Measurements from ENCODE around the genes CDK2AP2, NDUFV1 and UNC93B1.

GRCh38 chr11:67428699-67429813 is 762 bp downstream of the RPS6KB2 start:
- PRO-cap, 2 experiments = no peak in any of the 2 experiments

DNA sequence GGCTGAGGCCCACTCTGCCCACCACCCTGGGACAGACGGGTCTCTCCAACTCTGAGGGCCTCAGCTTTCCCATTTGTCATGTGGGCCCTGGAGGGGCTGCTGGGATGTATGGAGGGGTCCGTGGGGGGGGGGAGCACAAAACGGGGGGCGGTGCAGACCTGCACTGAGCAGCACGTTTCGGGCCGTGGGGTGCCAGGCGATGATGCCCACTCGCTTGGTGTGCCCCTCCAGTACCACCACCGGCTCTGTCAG is 1.8 kb downstream of the CORO1B start:
- PRO-cap, 2 experiments = no peak in any of the 2 experiments

DNA sequence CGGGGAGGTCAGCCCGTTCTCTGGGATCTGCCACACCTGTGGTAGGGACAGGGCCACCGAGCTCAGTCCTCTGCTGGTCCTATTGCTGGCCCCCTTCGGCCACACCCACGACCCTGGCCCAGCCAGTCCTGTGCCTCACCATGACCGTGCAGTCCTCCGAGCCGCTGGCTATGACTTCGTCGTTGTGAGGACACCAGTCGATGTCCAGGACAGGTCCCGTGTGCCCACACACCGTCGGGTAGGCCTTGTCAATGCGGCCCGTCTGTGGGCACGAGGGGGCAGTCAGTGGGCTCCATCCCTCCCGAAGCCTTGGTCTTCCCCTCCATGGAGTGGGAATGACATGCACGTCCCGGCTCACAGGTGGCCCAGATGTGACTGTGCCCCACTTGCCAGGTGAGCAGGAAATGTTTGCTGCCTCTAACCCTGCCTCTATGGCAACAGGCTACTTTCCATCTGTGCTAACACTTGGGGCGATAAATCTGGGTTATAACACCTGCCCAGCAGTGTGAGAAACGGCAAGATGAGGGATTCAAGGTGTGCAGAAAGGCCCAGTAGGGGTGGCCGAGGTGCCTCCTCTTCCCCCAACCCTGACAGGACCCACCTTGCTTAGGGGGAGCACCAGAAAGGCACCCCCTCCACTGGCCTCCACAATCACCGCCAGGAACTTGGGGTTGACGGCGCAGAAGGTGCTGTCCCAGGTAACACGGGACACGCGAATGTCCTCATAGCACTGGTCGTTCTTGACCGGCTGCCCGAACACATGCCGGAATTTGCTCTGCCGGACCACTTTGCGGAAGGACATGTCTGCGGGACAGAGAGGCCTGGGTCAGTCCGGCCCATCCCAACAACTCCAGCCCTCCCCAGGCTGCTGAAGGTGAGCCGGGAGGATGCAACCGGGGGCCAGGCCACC is 1.2 kb downstream of the CORO1B start:
- PRO-cap, 2 experiments = no peak in any of the 2 experiments

- PRO-cap, 2 experiments = no peak in any of the 2 experiments
These were observed 9.1 kb downstream of the AIP start for GRCh38 chr11:67491682-67492486.

- PRO-cap, 2 experiments = no peak in any of the 2 experiments
These were observed 904 bp downstream of the PITPNM1 start for GRCh38 chr11:67504325-67504593.

DNA sequence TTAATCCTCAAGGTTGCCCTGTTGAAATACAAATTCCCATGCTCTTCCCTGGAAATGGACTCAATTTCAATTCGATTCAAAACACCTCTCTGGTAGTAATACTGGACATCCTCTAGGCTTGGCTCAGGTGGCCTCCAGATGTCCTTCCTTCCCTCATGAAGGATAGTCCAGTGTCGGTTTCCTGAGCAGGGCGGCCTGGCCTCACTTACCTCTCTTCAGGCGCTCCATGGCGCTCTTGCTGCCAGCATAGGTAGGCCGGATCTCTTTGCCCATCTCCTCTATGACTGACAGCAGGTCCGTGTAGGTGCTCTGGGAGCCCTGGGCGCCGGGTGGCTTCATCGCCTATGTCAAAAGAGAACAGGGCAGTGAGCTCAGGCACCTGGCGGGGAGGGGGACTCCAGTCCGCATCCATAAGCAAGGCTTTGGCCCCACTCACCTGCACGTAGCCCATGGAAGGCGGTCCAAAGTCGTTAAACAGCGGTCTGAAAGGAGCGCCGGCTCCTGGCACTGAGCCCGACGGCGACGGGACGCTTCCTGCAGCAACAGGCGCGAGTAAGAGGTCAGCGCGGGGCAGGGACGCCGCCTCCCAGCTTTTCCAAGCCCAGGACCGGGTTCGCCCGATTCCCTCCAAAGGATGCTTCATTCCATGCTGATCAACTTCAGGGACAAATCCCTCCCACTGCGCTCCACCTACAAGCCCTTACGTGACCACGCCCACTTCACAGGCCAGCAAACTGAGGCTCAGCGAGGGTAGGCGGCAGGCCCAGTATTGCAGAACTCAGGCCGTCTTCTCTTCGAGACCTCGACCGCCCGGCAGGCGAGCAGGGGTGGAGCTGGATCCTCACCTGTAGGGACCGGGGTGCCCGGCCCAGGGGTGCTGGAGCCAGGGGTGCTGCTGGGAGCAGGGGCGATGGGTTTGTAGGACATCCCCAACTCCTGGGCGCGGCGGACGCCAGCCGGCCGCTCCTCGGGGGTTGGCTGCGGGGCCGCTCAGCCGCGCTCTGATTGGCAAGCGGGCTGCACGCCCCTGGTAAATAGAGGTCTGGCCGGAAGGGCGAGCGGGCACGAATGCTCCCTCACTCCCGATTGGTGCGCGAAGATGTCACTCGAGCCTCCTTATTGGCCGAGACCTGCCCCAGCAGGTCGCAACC is at the start of gene CDK2AP2:
Gene CDK2AP2 (minus strand): TSS at position 1,007 of the 1,151 bp plus-strand sequence.
- PRO-cap, 2 experiments = peak in 2 of 2 experiments; most common plus-strand start position 729 of the sequence (in 1); most common minus-strand start position 1,007 of the sequence (in 1)

GRCh38 chr11:67562974-67563287 is 20.7 kb upstream of the GSTP1 start:
- PRO-cap, 2 experiments = no peak in any of the 2 experiments

DNA sequence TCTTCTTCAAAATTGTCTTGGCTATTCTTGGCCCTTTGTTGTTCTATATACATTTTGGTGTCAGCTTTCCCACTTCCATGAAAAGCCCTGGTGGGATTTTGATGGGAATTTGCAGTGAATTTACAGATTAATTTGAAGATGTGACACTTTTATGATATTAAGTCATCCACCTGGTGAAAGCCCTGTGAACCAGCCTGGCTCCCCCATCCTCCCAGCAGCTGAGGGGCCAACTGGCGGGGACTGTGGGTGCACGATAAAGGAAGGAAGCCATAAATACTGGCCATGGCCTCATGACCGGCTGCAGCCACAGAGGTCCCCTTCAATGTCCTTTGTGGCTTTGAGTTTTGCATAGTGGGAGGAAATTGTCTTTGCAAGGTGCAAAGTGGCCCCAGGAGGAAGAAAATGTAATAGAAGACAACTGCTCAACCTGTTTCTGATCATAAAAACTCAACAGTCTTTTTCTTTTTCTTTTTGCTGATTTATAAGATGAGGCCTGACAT is 6.4 kb upstream of the NDUFV1 start:
- PRO-cap, 2 experiments = no peak in any of the 2 experiments

- PRO-cap, 2 experiments = peak in 2 of 2 experiments; most common plus-strand start chr11:67606958 (in 2); most common minus-strand start chr11:67606609 (in 1)
These were observed at the start of gene NDUFV1 for GRCh38 chr11:67606078-67607071. Gene NDUFV1, plus strand, starts transcription at chr11:67606936.

GRCh38 chr11:67647497-67647831 is 3.1 kb downstream of the ACY3 start:
- PRO-cap, 2 experiments = no peak in any of the 2 experiments

DNA sequence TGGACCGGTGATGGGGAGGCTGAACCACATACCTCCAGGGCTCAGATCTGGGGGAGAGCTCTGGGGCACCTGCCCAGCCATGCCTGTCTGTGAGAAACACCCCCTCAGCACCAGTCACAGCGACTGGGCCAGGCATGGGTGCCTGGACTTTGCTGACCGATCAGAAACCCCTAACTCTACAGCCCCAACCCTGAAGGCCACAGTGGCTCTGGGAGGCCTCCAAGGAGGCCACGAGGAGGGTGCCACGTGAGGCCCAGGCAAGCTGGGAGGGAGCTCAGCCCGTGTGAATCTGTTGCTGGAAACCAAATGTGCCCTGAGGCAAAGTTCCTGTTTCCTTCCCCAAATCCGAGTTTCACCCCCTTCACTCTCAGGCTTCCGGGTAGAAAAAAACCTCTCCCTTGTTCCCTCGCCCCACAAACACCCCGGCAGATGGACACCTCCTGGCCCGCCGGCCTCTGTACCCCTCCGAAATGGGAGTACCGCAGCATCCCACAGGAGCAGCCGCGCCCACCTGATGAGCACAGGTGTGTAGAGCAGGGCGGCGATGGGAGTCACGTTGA is 1.3 kb downstream of the UNC93B1 start:
- PRO-cap, 2 experiments = no peak in any of the 2 experiments

- PRO-cap, 2 experiments = peak in 2 of 2 experiments; most common plus-strand start chr11:68004197 (in 1); most common minus-strand start chr11:68004053 (in 1)
These were observed at the start of gene UNC93B1 for GRCh38 chr11:68003940-68004295. Gene UNC93B1, minus strand, starts transcription at chr11:68004097.

- PRO-cap, 2 experiments = no peak in any of the 2 experiments
These were observed 1.4 kb upstream of the ALDH3B1 start for GRCh38 chr11:68008389-68009460.

DNA sequence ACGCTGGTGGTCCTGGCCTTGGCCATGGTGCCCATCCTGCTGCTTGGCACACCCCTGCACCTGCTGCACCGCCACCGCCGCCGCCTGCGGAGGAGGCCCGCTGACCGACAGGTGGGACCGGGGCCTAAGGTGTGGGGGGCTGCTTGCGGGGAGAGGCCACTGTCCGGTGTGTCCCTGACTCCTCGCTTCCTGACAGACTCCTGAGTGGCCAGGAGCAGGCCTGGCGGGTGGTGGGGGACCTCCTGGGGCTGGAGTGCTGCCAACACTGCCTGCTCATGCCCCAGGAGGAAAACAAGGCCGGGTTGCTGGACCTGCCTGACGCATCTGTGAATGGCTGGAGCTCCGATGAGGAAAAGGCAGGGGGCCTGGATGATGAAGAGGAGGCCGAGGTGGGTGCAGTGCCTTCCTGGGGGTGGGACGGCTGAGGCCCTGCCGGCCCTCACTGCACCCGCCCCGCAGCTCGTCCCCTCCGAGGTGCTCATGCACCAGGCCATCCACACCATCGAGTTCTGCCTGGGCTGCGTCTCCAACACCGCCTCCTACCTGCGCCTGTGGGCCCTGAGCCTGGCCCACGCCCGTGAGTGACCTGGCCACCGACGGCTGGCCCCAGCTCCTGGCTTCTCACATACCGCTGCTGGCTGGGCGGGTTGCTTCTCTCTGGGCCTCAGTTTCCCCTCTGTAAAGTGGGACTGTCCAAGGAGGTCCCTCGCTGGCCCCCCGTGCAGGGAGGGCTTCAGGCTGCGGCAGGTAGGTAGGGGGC is 11.0 kb downstream of the TCIRG1 start:
- PRO-cap, 2 experiments = no peak in any of the 2 experiments

DNA sequence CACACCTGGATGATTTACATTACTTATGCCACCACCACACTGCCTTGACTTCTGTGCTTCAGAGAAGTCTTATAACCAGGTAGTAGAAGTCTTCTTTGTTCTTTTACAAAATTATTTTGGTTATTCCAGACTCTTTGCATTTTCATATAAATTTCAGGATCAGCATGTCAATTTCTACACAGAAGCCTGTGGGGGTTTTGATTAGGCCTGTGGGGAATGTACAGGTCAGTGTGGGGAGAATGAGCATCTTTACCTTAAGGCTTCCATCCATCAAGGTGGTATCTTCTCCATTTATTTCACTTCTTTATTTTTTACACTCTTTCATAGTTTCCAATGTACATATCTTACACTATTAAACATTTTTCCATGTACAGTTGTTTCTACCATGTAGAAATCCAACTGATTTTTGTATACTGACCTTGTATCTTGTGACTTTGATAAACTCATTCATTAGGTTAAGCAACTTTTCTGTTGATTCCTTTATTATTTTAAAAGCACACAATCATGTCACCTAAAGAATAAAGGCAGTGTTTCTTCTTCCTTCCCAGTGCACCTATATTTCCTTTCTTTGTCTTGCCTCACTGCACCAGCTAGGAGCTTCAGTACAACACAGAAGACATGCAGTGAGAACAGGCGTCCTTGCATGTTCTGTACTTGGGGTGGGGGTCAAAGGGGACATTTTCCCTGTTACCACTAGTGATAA is 19.5 kb downstream of the TCIRG1 start:
- PRO-cap, 2 experiments = no peak in any of the 2 experiments

- PRO-cap, 2 experiments = no peak in any of the 2 experiments
These were observed 29.0 kb downstream of the TCIRG1 start for GRCh38 chr11:68067625-68068350.

GRCh38 chr11:68120030-68120467 is 1.1 kb downstream of the CHKA start:
- PRO-cap, 2 experiments = peak in 2 of 2 experiments; most common plus-strand start chr11:68120356 (in 1); most common minus-strand start chr11:68120420 (in 1)

- PRO-cap, 2 experiments = no peak in any of the 2 experiments
These were observed 1.8 kb upstream of the CHKA start for GRCh38 chr11:68122970-68123429.

DNA sequence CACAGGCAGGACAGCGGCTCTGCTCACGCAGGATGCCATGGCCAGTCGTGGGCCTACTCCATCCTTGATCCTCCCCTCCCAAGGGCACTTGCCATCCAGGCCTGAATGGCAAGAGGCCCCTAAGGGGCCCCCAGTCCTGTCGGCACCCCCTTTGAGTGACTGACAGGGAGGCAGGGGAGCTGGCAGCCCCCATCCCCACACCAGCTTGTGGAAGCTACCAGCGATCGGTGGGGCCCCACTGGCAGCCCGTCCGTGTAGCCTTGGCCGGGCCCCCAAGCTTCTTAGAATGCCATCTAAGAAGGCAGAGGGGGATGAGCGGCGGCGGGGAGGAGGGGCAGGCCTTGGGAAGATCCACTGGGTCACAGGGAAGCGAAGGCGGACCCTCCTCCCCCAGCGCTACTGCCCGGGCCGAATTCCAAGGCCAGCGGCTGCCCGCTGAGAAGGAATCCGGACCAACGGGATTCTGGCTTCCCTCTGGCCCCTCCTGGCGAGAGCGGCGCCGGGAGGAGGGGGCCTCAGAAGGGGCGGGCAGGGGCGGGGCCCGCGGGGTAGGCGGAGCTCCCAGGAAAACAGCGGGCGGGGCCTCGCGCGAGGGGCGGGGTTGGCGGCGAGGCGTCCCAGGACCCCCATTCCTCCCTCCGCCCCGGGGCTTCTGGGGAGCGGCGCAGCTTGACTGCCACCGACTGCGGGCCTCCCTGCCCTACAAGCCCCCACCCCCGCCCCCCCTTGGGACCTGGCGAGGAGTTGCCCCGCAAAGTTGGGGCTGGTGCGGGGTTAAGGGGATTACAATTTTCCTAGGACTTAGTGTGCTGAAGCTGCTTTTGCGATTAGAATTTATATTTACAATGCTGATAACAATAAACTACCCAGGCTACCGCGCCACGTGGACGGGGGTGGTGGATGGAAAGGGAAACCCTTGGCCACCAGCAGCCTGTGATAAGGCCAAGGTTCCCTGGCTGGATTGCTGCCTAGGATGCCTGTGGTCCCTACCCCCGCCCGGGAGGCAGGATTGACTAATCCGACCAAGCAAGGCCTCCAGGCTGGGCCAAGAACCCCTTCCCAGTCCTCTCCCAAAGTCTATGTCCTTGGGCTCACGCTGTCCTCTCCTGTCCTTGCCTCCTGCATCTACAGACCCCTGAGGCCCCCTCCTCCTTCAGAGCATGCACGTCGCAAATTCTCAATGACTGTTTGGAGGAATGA is 7.2 kb upstream of the CHKA start:
- PRO-cap, 2 experiments = no peak in any of the 2 experiments

DNA sequence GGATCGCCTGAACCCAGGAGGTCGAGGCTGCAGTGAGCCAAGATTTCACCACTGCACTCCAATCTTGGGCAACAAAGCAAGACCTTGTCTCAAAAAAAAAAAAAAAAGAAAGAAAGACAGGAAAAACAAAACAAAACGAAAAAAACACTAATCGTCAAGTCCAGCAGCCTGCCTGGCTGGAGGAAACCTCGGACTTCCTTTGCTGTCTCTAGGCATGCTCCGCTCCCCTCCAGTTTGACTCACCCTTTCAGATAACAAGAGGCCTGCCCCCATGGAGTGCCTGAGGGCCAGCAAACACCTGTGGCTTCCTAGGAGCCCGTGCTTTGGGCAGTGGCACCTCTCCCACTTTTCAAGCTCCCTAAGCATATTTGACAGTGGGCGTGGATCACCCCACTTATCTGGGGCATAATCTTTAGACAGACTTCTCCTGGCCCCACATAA is 28.9 kb upstream of the CHKA start:
- PRO-cap, 2 experiments = no peak in any of the 2 experiments